NCI-H460 (cell line): ENCODE results near the genes ICAM1 and ATG4D.

GRCh38 chr19:10270610-10271472 is at the start of gene ICAM1:
ICAM1 (plus strand) TSS chr19:10271120.
RAMPAGE:
- cytosol, long total RNA, result no peak
- long total RNA, result no peak
- nucleus, long total RNA, result no peak

DNA sequence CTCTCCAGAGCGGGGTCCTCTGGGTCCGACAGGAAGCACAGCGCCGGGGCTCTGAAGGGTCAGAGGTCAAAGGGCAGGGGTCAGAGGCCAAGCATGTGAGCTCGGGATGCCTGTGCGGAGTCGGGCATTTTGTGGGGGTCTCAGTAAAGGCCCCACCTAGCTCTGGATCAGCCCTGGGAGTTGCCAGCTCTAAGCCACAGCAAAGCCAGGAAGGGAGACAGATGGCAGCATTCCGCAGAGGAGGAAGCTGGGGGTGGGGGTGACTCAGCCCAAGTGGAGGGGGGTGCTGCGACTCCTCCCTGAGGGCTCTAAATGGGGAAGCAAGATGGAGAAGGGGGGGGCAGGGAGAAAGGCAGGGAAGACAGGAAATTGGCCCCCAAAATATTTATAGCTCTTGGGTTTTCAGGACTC is 10.4 kb downstream of the FDX2 start:
RAMPAGE:
- cytosol, long total RNA, result no peak
- long total RNA, result no peak
- nucleus, long total RNA, result no peak

DNA sequence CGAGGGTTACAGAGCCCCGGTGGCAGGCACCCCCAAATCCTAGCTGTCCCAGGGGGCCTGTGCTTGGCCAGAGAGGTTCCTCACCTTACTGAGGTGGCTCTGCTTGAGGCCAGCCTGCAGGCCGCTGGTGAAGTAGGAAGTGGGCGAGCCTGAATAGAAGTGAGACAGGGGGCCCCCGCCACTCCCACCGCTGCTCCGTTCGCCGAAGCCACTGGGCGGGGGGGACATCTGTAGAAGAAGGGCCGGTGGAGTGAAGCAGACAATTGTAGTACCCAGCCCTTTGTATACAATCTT is 2.3 kb upstream of the FDX2 start:
RAMPAGE:
- cytosol, long total RNA, result no peak
- long total RNA, result no peak
- nucleus, long total RNA, result no peak

DNA sequence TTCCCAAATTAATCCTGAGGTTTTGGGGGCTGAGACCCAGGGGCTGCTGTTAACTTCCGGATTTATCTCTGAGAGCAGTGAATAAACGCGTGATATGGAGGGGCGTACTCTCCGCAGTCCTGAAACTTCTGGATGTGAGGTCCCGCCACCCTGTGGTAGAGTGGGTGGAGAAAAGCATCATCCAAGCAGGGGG is 671 bp downstream of the RAVER1 start:
RAMPAGE:
- cytosol, long total RNA, result no peak
- long total RNA, result no peak
- nucleus, long total RNA, result no peak

RAMPAGE:
- cytosol, long total RNA, result no peak
- long total RNA, result no peak
- nucleus, long total RNA, result no peak
Observed at GRCh38 chr19:10402227-10403061, 898 bp downstream of the CDC37 start.

DNA sequence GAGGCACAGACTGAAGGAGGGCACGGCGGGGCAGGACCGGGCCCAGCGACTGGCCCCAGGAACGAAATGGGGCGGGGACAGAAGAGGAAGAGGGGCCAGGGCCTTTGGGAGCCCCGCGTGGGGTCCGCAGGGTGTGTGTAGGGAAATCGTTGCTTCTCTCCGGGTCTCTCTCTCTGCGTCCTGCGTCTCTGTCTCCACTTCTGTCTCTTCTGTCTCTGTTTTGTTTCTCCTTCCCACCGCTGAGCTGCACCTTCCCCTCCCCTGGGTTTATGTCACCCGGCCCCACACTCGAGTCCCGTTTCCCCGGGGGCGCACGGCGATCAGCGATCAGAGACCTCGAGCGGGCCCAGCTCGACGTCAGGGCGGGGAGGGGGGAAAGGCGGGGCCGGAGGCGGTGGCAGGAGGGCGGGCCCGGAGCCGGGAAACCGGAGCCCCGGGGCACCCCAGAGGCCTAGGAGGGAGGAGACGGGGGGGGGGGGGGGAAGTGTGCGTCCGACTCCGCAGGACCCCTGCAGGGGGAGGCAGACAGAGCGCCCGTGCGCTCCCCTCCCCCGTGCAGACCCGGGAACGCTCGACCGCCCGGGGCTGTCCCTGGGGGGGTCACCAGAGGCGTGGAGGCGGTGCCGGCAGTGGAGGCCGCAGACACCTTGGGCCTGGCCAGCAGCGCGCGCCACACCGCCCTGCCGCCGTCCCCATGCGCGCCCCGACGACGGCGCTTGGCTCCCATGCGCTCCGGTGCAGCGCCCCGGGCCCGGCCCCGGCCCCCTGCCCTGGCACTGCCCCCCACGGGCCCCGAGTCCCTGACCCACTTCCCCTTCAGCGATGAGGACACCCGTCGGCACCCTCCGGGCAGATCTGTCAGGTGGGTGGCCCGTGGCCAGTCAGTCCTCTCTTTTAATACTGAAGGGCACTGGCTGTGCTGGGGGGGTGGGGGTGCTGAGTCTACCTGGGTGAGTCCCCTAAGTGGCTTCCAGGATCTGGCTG is 11.7 kb downstream of the PDE4A start:
RAMPAGE:
- cytosol, long total RNA, result no peak
- long total RNA, result no peak
- nucleus, long total RNA, result no peak

RAMPAGE:
- cytosol, long total RNA, result no peak
- long total RNA, result no peak
- nucleus, long total RNA, result no peak
Observed at GRCh38 chr19:10516733-10517277, 442 bp downstream of the S1PR5 start.

DNA sequence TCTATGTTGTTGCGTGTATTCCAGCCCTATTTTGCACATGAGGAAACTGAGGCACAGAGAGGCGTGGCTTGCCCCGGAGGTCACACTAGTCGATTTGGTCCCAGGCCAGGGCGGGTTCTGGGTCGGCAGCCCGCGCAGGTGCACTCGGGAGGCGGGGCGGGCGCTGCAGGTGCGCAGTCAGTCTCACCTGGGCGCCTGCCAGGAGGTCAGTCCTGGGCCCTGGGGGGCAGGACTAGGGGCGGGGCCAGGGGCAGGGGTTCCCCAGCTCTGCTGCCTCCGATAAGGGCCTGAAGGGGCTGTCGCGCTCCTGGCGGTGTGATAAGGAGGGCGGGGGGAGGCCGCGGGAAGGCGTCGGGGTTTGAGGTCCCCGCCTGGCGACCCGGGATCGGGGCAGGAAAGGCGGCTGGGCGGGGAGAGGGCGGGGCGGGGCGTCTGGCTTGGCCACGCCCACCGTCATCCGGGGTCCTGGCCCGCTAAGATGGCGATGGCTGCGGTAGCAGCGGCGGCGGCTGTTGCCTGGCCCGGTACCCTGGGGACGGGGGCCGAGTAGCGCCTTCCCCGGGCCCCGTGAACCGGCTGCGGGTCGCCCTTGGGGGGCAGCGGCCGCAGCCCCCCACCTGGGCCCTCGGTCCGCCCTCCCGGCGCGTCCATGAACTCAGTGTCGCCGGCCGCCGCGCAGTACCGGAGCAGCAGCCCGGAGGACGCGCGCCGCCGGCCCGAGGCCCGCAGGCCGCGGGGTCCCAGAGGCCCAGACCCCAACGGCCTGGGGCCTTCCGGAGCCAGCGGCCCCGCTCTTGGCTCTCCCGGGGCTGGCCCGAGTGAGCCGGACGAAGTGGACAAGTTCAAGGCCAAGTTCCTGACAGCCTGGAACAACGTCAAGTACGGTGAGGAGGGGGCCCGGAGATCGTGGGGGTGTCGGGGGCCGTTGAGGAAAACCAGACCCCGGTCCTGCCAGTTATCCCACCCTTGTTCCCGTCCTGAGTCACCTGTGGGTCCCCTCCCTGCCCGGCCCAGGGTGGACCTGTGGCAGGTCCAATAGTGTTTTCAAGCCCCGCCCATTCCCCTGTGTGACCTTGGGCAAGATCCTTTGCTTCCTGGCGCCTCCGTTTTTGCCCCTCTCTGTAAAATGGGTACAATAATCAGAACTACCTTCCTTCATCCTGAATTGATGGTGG is at the start of gene ATG4D:
Gene ATG4D (plus strand): TSS at position 463 of the 1,175 bp plus-strand sequence.
RAMPAGE:
- cytosol, long total RNA, result no peak
- long total RNA, result no peak
- nucleus, long total RNA, result no peak

RAMPAGE:
- cytosol, long total RNA, result no peak
- long total RNA, result no peak
- nucleus, long total RNA, result no peak
Observed at GRCh38 chr19:10552344-10552927, 8.7 kb downstream of the ATG4D start.

RAMPAGE:
- cytosol, long total RNA, result no peak
- long total RNA, result no peak
- nucleus, long total RNA, result no peak
Observed at GRCh38 chr19:10559615-10560128, 6.1 kb downstream of the KRI1 start.

GRCh38 chr19:10560130-10560707 is 5.6 kb downstream of the KRI1 start:
RAMPAGE:
- cytosol, long total RNA, result no peak
- long total RNA, result no peak
- nucleus, long total RNA, result no peak

GRCh38 chr19:10616157-10616673 is 9.1 kb upstream of the SLC44A2 start:
RAMPAGE:
- cytosol, long total RNA, result no peak
- long total RNA, result no peak
- nucleus, long total RNA, result no peak

RAMPAGE:
- cytosol, long total RNA, result no peak
- long total RNA, result no peak
- nucleus, long total RNA, result no peak
Observed at GRCh38 chr19:10643725-10644815, 10.1 kb upstream of the ILF3 start.

RAMPAGE:
- cytosol, long total RNA, result no peak
- long total RNA, result no peak
- nucleus, long total RNA, result no peak
Observed at GRCh38 chr19:10678634-10679414, 22.4 kb upstream of the QTRT1 start.

GRCh38 chr19:10679415-10680682 is 21.4 kb upstream of the QTRT1 start:
RAMPAGE:
- cytosol, long total RNA, result no peak
- long total RNA, result no peak
- nucleus, long total RNA, result no peak

DNA sequence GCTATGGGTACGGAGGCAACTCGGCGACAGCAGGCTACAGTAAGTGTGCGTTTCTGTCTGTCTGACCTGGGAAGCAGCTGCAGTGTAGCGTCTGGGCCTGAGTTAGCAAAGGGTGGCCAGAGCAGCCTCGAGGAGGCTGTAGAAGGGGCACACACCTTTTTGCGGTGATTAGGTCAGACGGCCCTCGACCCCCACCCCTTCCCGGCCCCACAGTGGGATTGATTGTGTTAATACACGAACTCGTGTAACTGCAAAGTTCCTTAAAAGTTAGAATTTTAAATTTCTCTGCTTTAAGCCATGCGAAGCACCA is 17.4 kb upstream of the QTRT1 start:
RAMPAGE:
- cytosol, long total RNA, result no peak
- long total RNA, result no peak
- nucleus, long total RNA, result no peak

DNA sequence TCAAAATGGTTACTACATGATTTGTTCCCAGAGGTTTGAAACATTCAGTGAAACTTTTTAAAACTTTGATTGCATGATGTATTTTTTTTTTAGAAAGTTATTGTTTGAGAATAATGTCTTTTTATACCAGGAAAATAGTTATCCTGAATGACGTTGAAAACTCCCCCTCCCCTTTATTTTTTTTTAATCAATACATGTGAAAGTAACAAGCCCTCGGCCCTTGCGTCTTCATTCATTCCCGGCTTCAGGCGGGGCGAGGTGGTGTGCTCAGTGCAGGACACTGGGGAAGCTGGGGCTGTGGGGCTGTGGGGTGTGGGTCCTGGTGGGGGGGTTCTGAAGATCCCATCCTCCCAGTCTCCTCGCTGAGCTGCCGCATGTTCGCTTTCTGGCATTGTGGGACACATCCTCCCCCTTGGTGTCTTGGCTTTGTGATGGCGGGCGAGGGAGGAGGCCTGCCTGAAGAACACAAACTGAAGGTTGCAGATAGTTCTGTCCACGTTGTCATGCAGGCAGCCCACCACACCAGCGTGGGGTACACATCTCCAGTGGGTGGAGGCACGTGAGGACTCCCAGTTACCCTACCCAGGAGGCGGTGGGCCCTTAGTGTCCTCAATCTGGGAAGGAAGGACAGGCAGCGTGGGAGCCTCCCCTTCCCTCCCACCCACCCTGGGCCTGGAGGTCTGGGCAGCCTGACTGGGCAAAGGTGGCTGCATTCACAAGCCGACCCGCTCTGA is 15.5 kb upstream of the QTRT1 start:
RAMPAGE:
- cytosol, long total RNA, result no peak
- long total RNA, result no peak
- nucleus, long total RNA, result no peak

GRCh38 chr19:10690279-10691320 is 10.6 kb upstream of the QTRT1 start:
RAMPAGE:
- cytosol, long total RNA, result no peak
- long total RNA, result no peak
- nucleus, long total RNA, result no peak

GRCh38 chr19:10692417-10693599 is 8.4 kb upstream of the QTRT1 start:
RAMPAGE:
- cytosol, long total RNA, result no peak
- long total RNA, result no peak
- nucleus, long total RNA, result no peak

DNA sequence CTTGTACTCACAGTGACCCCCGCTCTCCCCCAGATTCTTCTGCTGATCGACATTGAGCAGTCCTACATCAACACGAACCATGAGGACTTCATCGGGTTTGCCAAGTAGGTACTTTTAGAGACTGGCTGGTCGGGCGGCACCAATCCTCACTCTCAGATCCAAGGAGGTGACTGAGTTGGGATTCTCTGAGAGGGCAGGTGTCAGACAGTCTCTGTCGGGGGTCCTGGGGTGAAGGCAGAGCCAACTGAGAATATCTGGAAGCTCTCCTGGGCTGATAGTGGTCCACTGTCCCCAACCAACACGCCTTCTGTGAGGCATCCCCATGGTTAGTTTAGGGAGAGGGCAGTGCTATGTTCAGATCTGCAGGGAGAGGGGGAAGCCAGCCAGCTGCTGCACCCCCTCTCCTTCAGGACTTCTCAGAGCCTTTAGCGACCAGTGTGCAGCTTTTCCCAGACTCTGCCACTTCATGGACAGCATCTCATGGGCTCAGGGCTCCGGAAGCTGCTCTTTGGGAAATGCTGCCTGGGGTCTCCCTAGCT is 33.7 kb downstream of the TMED1 start:
RAMPAGE:
- cytosol, long total RNA, result no peak
- long total RNA, result no peak
- nucleus, long total RNA, result no peak